Fibroblast of the aortic adventitia (primary cell): ENCODE data around the gene YIPF3.

- CAGE, long polyA plus RNA: no peak
These were observed at the start of gene YIPF3 for GRCh38 chr6:43516256-43517252. Gene YIPF3 (minus strand): TSS chr6:43516926.

DNA sequence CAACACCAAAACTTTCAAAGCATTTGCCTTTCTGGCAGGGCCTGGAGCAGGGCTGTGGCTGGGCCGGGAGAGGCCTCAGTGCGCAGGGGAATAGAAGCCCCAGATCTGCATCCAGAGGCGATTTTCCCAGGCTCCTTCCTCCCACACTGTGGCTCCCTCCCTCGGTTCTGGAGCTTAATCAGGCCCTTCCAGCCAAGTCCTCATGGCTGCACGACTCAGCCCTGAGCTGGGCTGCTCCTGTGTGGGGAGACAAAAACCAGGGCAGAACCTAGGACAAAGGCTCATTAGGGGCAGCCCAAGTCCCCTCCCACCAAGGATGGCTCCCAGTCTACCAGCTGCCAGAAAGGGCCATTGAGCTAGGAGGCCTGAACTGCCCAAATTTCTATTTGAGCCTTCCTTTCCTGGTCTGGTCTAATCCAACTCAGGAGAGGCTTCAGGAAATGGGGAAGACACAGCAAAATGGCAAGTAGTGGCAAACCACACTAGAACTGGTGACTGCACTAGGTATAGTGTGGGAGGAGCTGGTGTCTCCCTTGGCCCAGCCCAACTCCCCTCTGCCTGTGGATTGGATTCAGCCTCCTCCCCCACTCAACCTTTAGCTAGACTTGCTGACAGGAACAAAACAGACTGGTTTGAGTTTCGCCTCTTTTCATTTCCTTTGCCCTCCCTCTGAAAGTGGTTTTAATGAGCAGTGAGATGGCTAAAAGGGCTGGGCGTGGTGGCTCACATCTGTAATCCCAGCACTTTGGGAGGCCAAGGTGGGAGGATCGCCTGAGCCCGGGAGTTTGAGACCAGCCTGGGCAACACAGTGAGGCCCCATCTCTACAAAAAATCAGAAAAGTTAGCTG is 17.8 kb downstream of the MRPS18A start:
- CAGE, long polyA plus RNA: no peak

- CAGE, long polyA plus RNA: no peak
These were observed 10.6 kb upstream of the VEGFA start for GRCh38 chr6:43759483-43759682.

DNA sequence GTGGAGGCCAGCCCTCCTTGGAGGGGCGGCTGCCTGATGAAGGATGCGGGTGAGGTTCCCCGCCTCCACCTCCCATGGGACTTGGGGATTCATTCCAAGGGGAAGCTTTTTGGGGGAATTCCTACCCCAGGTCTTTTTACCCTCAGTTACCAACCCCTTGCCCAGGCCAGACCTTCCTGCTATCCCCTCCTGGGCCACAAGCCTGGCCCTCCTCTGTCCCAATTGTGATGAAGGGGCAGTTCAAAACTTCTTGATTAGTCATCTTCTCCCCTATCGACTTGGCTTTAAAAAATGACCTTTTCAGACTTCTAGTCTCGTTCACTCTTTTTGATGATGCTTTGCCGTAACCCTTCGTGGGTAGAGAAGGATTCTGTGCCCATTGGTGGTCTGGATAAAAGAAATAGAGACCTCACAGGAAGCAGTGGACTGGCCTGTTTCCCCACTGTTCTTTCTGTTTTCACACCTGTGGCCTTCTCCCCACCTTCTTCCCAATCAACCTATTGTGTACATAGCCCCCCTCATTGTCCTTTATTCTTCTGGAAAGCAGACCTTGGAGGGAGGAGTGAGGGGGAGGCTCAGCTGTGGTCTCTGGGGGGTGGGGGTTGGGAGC is 5.5 kb downstream of the VEGFA start:
- CAGE, long polyA plus RNA: no peak

GRCh38 chr6:43811018-43811990 is 41.3 kb downstream of the VEGFA start:
- CAGE, long polyA plus RNA: no peak

DNA sequence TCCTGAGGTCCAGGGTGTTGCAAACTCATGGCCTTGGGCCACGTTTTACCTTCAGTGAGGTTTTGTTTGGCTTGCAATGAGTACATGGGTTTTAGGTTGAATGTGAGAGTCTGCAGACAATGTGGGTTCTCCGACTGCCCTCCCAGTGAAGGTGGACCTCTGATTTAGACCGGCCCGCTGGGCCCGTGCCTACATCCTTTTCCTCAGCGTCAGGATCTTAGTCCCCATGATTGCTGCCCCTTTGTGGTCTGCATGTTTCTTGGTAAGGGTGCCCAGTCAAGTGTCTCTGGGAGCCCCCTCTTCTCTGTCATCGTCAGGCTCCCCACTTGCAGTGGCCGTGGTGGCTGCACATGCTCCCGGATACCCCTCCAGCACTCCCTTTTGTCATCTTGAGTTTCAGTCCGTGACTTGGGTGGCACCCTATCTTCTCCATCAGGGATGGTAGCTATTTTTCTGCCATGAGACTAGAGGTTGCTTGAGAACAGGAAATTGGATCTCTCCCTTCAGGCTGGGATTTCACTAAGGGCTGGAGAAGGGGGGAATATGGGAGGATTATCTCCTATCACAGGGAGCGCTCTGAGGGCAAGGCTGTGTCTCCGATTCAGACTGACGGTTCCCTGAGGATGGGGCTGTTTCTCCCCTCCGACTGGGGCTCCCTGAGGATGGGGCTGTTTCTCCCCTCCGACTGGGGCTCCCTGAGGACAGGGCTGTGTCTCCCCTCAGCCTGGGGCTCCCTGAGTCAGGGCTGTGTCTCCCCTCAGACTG is 123.2 kb downstream of the MRPL14 start:
- CAGE, long polyA plus RNA: no peak

DNA sequence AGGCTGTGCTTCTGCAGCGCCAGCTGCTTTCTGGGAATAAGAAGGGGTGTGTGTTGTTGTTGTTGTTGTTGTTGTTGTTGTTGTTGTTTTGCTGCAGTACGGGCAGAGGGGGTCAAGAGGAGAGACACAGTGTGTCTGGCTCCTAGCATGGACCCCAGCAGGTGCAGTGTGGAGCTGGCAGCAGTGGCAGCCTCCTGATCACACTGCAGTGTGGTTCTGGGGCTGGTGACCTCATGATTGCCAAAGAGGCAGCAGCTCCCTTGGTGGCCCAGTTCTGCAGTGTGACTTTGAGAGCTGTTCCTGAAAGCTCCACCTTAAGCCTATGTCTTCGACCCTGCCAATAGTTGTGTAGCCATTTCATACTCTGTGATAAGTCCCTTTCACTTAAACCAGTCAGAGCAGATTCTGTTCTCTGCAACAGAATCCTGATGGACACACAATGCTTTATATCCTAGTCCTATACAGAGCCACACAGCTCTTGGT is 74.5 kb downstream of the MRPL14 start:
- CAGE, long polyA plus RNA: no peak

- CAGE, long polyA plus RNA: no peak
These were observed 65.7 kb downstream of the MRPL14 start for GRCh38 chr6:44061340-44062157.

DNA sequence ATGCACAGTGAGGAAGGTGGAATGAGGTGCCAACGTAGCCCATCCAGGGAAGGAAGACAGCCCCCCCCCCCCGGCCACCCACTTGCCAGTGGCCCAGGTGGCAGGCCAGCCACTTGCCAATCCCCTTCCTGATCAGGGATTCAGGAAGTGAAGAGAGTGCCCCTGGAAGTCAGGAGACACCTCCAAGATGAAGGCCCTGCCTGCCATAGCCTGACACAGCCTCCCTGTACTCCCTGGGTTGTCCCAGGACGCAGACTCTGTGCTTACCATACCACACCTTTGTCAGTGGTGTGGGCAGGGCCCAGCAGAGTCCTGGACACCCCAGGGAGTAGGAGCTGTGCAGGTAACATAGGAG is 54.7 kb downstream of the MRPL14 start:
- CAGE, long polyA plus RNA: no peak

DNA sequence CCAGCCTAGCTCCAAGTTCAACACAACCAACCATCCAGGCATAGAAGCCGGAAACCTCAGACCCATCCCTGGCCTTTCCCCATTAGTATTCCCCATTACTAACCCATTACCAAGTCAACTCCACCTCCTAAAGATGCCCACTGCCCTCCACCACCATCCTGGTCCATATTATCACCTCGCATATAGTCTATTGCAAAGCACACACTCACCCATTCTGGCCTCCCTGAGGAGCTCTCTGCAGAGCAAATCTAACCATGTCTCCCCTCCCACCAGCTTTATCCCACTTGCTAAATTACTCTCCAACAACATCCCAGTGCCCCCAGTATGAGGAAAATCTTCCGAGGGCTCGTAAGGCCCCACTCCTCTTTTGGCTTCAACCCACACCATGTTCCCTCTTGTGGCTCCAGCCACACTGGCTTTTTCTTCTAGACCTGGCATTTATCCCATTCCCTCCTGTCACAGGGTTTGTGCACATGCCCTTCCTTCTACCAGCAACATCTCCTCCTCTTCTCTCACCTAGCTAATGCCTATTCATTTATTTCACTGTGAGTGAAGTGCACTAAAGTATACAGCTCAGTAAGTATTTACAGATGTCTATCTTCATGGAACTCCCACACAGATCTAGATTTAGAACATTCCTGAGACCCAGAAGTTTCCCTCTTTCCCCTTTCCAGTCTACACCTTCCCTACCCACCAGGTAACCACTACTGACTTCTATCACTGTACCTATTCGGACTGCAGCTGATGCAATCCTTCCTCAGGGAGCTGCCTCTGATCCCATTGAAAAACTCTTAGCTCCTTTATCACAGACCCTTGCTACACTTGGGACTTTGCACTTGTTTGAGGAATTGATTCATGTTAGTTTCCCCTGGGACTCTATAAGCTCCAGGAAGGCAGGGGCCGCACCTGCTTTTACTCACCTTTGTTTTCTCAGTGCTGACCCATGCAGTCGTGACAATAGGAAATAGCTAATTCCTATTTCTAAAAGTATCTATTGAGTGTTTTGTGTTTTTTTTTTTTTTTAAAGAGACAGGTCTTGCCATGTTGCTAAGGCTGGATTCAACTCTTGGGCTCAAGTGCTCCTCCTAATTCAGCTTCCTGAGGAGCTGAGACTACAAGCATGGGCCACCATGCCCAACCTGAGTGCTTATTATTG is 15.6 kb downstream of the MRPL14 start:
- CAGE, long polyA plus RNA: no peak

- CAGE, long polyA plus RNA: no peak
These were observed 10.6 kb downstream of the MRPL14 start for GRCh38 chr6:44116488-44117176.

- CAGE, long polyA plus RNA: no peak
These were observed 7.6 kb downstream of the MRPL14 start for GRCh38 chr6:44119535-44120138.

DNA sequence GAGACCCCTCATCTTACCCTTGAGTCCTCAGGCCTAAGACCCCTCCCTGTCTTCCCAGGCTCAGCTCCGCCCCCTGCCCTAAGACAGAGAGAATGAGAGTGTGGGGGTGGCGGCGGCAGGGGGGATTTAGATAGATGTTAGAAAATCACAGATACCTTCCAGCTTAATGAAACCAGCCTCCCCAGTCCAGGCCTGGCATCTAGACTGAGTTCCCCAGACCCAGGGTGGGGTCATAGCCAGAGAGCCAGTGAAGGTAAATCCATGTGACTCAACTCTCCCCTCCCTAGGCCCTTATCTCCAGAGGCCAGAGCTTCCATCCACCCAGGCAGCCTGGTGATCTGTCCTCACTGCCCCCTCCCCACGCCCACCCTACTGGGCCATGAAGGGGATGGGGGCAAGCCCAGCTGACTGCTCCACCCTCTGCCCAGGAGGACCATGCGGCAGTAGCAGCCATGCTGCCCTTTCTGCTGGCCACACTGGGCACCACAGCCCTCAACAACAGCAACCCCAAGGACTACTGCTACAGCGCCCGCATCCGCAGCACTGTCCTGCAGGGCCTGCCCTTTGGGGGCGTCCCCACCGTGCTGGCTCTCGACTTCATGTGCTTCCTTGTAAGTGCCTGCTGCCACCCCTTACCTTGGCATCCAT is 6.9 kb downstream of the TMEM63B start:
- CAGE, long polyA plus RNA: no peak

DNA sequence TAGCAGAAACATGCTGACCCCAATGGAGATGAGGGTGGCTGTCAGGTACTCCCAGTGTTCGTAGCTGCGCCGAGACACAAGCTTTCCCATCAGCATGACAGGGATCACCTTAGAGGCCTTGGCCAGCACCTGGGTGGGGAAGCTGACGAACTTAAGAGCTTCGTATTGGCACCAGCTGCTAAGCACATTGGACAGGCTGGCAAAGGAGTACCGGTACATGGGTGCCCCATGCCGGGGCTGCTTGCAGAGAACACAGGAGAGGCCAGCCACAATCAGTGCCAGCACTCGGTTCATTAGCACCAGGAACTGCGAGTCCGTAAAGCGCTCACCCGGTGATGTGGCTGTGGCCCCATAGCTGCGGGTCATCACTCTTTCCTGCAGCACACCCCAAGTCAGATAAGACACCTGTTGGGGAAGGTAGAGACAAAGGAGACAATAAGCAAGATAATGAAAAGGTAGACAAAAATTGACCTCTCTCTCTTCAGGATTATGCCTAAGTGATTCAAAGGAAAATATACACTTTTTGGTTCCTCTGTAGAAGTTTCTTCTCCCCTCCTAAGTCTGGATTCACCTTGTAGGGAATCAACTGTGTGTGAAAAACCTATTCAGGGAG is 2.0 kb downstream of the SLC35B2 start:
- CAGE, long polyA plus RNA: no peak

DNA sequence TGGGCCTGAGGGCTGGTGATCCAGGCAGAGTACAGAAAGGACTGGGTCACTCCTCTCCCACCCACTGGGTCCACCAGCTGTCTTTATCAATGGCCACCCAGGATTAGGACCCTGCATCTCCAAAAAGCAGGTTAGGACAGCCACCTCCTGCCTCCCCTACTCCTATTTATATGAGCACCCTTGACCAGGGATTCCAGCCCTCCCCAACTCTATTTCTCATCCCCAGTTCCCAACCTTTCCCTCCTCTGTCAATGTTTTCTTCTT is 1.5 kb downstream of the NFKBIE start:
- CAGE, long polyA plus RNA: no peak

GRCh38 chr6:44388155-44388672 is 708 bp downstream of the CDC5L start:
- CAGE, long polyA plus RNA: no peak

DNA sequence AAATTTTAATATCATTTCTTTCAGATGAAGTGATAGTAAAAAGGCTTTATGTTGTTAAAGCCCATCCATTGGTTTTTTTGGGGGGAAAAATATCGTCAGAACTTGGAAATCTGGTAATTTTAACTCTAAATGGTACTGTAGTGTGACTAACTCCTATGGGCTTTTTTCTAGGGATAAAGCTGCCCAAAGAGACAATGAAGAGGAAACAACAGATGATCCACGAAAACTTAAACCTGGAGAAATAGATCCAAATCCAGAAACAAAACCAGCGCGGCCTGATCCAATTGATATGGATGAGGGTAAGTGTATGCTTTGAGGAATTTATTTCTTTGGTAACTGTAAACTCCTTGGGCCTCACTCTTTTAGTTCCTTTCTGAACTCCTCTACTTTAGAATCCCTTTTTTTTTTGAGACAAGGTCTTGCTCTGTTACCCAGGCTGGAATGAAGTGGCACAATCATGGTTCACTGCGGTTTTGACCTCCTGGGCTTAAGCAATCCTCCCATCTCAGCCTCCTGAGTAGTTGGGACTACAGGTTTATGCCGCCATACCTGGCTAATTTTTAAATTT is 5.9 kb downstream of the CDC5L start:
- CAGE, long polyA plus RNA: no peak

DNA sequence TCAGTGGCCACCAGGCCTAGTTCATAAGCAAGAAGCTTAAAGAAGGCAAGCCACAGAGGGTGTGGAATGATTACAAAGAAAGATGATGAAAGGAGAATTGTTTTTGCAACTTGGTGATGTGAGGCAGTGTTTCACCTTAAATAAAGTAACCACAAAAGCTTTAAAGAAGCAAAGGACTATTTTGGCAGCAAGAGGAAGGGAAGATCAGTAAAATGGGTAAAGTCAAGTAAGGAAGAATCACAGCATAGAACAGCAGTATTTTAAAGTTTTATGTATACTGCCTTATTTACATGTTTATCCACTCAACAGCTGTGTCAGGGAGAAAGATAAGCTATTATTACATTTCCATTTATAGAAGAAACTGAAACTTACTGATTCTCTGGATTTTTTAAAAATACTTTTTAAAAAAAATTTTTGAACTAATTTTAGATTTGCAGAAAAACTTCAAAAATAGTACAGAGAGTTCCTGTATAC is 351.0 kb upstream of the RUNX2 start:
- CAGE, long polyA plus RNA: no peak

DNA sequence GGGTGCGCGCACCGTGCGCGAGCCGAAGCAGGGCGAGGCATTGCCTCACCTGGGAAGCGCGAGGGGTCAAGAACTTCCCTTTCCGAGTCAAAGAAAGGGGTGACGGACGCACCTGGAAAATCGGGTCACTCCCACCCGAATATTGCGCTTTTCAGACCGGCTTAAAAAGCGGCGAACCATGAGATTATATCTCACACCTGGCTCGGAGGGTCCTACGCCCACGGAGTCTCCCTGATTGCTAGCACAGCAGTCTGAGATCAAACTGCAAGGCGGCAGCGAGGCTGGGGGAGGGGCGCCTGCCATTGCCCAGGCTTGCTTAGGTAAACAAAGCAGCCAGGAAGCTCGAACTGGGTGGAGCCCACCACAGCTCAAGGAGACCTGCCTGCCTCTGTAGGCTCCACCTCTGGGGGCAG is 151.9 kb upstream of the RUNX2 start:
- CAGE, long polyA plus RNA: no peak

- CAGE, long polyA plus RNA: no peak
These were observed 595 bp upstream of the SUPT3H start for GRCh38 chr6:45378338-45378719.